ENCODE data around the genes NCAPD2, PIANP, GPR162, CDCA3 and USP5.

DNA sequence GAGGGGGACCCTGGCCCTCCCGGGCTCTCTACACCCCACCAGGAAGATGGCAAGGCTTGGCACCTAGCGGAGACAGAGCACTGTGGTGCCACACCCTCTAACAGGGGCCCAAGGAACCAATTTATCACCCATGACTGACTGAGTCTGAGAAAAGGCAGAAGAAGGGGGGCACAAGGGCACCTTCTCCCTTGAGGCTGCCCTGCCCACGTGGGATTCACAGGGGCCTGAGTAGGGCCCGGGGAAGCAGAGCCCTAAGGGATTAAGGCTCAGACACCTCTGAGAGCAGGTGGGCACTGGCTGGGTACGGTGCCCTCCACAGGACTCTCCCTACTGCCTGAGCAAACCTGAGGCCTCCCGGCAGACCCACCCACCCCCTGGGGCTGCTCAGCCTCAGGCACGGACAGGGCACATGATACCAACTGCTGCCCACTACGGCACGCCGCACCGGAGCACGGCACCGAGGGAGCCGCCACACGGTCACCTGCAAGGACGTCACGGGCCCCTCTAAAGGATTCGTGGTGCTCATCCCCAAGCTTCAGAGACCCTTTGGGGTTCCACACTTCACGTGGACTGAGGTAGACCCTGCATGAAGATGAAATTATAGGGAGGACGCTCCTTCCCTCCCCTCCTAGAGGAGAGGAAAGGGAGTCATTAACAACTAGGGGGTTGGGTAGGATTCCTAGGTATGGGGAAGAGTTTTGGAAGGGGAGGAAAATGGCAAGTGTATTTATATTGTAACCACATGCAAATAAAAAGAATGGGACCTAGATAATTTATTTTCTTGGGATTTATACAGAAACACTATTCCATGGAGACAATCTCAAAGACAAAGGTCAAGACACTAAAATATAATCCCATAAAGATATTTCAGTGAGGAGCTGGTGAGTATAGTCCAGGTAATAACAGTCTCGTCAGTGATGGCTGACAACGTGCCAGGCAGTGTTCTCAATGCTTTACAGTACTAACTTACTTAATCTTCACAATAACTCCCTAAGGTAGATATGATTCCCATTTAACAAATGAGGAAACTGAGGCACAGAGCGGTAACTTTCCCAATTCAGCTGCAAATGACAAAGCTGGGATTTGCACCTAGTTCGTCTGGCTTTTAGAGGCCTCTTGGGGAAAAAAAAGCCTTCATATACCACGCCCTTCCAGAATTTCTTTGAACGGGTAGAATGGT, 7.2 kb downstream of the LTBR start:
- PRO-cap, 2 experiments = no peak in any of the 2 experiments

GRCh38 chr12:6423416-6424050, 21.2 kb upstream of the CD27 start:
- PRO-cap, 2 experiments = no peak in any of the 2 experiments

- PRO-cap, 2 experiments = no peak in any of the 2 experiments
These were observed 1.6 kb upstream of the TAPBPL start for GRCh38 chr12:6450058-6450819.

DNA sequence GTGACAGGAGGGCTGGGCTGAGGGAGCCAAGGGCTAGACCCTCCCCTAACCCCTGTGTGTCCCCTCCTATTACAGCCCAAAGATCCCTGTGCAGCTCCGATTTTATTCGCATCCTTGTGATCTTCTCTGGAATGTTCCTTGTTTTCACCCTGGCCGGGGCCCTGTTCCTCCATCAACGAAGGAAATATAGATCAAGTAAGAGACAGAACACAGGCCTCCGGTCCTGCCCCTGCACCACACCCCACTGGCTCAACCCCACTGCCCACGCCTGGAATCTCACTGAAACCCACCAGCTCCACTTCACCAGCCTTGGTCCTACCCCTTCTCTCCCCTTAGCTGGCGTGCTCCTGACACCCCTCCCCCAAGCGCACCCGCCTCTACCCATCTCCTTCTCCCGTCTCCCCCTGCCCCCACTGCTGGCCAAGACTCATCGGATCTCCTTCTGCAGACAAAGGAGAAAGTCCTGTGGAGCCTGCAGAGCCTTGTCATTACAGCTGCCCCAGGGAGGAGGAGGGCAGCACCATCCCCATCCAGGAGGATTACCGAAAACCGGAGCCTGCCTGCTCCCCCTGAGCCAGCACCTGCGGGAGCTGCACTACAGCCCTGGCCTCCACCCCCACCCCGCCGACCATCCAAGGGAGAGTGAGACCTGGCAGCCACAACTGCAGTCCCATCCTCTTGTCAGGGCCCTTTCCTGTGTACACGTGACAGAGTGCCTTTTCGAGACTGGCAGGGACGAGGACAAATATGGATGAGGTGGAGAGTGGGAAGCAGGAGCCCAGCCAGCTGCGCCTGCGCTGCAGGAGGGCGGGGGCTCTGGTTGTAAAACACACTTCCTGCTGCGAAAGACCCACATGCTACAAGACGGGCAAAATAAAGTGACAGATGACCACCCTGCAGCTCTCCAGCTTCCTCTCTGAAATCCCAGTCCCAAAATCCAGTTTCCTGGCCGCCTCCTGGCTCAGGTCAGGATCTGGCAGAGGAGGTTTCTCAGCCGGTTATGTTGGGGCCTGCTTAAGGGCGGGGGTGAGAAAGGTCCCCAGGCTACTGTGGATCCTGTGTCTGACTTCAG, 686 bp upstream of the TAPBPL start:
- PRO-cap, 2 experiments = peak in 1 of 2 experiments; most common plus-strand start position 853 of the sequence (in 1); most common minus-strand start position 623 of the sequence (in 1)

DNA sequence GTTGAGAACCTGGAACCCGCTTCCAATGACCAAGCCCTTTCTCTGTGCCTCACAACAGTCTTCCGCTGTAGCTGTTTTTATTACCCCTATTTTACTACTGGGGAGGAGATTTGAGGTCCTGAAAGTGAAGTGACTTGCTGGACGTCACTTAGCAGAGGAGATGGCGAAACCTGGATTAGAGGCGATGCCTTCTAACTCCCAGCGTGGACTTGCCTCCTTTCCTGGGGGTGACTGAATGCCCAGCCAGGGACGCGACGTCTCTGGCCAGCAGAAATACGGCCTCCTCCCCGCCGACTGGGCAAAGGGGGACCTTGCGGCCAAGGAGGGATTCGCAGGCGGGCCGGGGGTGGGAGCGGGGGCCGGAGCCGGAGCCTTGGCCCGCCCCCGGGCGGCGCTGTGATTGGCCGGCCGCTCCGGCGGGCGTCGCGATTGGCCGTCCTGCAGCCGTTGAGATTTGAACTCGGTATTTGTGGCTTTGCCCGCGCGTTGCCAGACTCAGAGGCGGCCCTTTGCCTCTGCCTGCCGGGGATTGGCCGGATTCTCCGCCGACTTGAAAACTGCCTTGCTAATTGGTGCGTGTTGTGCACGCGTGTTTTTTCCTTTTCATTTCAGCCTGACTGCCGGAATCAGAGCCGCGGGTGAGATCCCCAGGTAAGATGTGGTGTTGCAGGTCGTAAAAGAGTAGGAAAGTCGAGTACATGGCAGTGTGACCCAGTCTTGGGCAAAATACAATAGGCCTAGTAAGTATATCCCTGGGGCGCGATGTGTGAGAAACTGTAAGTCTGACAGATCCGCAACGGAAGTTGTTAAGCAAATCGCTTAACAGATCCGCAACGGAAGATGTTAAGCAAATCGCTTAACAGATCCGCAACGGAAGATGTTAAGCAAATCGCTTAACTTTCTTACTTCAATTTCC, at the start of gene NCAPD2:
Gene NCAPD2 (plus strand): TSS at position 599 of the 916 bp plus-strand sequence.
- PRO-cap, 2 experiments = peak in 2 of 2 experiments; most common plus-strand start position 121 of the sequence (in 1); most common minus-strand start position 51 of the sequence (in 2)

GRCh38 chr12:6534732-6534924, 311 bp downstream of the GAPDH start:
- PRO-cap, 2 experiments = peak in 2 of 2 experiments; most common plus-strand start chr12:6534826 (in 2)

- PRO-cap, 2 experiments = no peak in any of the 2 experiments
These were observed 5.2 kb downstream of the IFFO1 start for GRCh38 chr12:6550284-6551431.

- PRO-cap, 2 experiments = no peak in any of the 2 experiments
These were observed 6.3 kb upstream of the NOP2 start for GRCh38 chr12:6574265-6574947.

- PRO-cap, 2 experiments = peak in 1 of 2 experiments; most common minus-strand start chr12:6578614 (in 1)
These were observed 10.4 kb upstream of the NOP2 start for GRCh38 chr12:6578398-6579052.

- PRO-cap, 2 experiments = no peak in any of the 2 experiments
These were observed 2.5 kb upstream of the LPAR5 start for GRCh38 chr12:6638084-6638758.

- PRO-cap, 2 experiments = no peak in any of the 2 experiments
These were observed at the start of gene PIANP for GRCh38 chr12:6700604-6701350. PIANP (minus strand) TSS chr12:6700815.

DNA sequence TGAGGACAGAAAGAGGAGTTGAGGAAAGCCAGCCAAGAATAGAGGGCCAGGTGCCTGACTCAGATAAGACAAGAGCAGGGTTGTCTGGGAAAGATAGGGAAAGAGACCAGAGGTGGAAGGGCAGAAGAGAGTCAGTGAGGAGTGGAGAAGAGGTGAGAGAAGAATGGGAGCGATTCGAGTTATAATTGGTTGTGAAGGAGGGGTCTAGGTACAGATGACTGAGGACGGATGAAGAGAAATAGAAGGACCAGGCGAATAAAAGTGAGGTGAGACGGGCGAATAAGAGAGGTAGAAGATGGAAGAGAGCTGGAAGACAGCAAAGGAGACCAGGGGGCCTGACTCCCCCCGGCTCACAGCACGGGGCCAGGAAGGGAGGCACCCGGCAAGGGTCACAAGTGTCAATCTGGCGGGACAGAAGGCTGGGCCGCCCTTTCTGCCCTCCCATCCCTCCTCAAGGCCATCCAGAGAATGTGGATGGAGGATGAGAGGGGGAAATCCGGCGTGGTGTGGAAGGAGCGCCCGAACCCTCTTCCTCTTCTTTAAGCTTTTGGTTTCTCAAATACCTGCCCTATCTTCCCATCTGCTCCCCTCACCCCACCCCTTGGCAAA, 686 bp upstream of the PTMS start:
- PRO-cap, 2 experiments = no peak in any of the 2 experiments

DNA sequence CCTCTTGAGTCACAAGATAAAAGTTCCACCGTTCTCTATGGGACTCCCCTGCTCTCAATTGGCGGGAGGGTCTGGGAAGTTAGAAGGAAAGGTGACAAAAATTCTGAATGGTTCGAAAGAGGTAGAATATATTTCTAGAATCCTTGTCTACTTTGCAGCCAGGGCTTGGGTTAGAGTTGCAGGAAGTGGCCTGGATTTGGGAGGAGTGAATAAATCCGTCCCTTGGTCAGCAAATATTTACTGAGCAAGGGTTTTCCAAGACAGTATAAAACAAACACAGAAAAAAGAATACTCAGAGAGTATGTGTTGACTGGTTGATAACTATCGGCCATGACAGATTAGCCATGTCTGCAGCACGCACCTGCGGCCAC, 3.4 kb downstream of the LAG3 start:
- PRO-cap, 2 experiments = no peak in any of the 2 experiments

GRCh38 chr12:6821074-6821973, at the start of gene GPR162:
GPR162 (plus strand) TSS chr12:6821821.
- PRO-cap, 2 experiments = no peak in any of the 2 experiments

GRCh38 chr12:6827371-6827928, 757 bp upstream of the P3H3 start:
- PRO-cap, 2 experiments = no peak in any of the 2 experiments

DNA sequence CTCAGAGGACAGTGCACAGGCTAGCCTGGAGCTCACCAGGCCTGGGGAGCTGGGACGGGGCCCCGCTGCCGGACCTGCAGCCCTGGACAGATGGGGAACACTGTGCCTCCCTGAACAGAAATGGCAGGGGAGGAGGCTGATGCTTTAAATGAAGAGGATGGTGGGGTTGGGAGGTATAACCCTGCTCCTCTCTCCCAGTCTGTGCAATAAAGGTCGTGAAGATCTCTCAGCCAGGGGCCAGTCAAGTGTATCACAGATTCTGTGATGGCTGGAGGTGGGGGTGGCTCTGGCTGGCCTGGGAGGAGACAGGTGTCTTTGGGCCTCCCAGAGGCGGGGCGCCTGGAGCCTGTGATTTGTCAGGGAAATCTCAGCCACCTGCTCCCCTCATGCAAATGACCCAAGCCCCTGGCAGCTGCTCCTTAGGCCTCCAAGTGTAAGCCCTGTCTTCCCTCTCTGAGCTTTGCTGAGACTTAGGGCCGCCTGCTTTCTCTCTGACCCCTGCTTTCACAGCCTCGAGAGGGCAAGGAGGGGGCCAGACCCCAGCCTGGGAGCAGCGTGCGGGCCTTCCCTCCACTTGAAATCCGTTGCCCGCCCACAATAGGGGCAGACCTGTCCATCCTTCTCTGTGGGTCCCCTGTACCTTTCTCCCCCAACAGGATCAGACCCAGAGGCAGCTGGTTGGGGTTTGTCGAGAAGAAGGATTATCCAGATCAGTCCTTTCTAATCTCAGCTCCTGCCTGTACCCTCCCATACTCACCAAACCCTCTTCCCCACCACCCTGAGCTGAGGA, 911 bp upstream of the GNB3 start:
- PRO-cap, 2 experiments = no peak in any of the 2 experiments

DNA sequence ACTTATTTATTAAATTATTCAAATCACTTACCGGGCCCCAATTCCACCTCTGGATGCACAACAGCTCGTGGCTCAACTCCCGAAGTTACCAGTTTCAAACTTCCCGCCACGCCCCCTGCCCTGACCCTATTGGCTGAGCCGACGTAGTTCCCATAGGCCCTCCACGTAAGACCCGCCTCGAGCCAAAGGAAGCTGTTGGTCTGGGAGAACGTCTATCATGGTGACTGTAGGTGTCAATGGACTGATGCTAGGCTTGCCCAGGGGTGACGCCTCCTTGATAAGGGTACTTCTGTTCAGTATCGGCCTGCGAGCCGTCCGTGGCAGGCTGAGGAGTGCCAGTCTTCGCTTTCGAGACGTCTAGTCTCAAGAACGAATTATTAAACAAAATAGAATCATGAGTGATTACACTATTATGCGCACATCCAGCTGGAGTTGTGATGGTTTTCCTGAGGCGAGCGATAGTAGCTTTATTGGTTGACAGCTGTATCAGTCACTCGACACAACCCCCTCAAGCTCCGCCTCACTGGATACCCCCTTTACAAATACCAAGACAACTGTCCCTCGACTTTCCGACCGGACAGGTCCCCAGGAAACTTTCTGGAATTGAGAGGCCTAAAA, at the start of gene CDCA3:
Gene CDCA3 (minus strand): TSS at position 96 of the 618 bp plus-strand sequence.
- PRO-cap, 2 experiments = peak in 2 of 2 experiments; most common plus-strand start position 296 of the sequence (in 2); most common minus-strand start position 102 of the sequence (in 1)

- PRO-cap, 2 experiments = peak in 2 of 2 experiments; most common plus-strand start chr12:6852171 (in 2); most common minus-strand start chr12:6851879 (in 2)
These were observed at the start of gene USP5 for GRCh38 chr12:6851809-6852257. USP5 (plus strand) TSS chr12:6852150.

- PRO-cap, 2 experiments = peak in 2 of 2 experiments; most common plus-strand start chr12:6868098 (in 1); most common minus-strand start chr12:6868078 (in 1)
These were observed 541 bp downstream of the TPI1 start for GRCh38 chr12:6867678-6868465.

- PRO-cap, 2 experiments = no peak in any of the 2 experiments
These were observed 1.5 kb downstream of the TPI1 start for GRCh38 chr12:6868466-6869513.